ENCODE measurements around the gene SMIM29.

- RRBS, result no CpG with 5 or more reads among the region's 9 CpGs
Measured at GRCh38 chr6:33905047-33905600, 101.3 kb upstream of the MLN start.

DNA sequence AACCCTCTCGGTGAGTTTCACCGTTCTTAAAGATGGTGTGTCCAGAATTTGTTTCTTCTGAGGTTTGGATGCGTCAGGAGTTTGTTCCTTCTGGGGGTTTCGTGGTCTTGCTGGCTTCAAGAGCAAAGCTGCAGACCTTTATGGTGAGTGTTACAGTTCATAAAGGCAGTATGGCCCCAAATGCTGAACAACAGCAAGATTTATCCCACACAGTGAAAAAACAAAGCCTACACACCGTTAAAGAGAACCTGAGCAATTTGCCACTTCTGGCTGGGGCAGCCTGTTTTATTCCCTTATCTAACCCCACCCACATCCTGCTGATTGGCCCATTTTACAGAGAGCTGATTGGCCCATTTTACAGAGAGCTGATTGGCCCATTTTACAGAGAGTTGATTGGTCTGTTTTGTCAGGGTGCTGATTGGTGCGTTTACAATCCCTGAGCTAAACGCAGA lies 129.4 kb downstream of the GRM4 start:
- RRBS, result no CpG with 5 or more reads among the region's 7 CpGs

- RRBS, result no CpG with 5 or more reads among the region's 18 CpGs
Measured at GRCh38 chr6:34223117-34223791, 13.4 kb upstream of the HMGA1 start.

DNA sequence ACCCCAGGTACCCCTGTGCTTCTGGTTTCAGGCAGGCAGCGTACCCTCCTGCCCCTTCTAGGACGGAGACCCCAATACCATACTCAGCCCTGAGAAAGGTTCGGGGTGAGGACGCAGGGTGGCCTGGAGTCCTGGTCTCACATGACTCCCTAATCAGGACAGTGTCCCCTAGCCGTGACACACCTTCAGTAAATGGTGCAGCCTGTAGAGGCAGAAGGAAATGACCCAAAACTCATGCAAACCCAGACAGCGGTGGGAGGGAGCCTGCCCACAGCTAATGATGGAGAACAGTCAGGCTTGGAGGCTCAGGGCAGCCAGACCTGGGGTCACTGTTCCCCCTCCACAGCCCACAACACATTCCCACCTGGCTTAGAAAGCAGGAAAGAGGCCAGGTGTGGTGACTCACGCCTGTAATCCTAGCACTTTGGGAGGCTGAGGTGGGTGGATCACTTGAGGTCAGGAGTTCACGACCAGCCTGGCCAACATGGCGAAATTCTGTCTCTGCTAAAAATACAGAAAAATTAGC lies 8.9 kb upstream of the HMGA1 start:
- RRBS, result no CpG with 5 or more reads among the region's 9 CpGs

DNA sequence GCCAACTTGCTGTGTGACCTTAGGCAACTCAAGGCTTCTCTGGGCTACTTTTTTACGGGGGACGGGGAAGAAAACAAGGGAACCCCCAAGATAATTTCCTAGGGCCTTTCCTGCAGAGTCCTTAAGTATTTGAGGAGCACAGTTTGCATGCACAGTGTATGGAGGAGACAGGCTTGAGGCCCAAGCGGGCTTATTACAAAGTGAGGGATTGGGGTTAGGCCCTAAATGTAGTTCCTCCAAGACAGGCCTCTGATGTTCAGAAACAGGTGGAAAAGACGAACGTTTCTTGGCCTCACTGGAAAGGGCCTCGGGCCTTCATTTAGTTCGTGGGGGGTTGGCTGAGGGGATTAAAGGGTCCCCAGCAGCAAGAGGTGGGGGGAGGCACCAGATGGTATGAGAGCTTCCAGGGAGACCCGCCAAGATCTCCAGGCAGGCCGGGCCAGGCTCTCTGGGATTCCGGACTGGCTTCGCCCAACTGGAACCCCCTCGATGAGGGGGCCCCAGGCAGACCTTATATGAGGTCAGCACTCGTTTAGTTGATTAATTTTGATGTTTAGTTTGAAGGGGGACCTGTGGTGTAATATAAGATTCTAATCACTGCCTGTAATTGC lies 1.9 kb downstream of the HMGA1 start:
- RRBS, result no CpG with 5 or more reads among the region's 13 CpGs

DNA sequence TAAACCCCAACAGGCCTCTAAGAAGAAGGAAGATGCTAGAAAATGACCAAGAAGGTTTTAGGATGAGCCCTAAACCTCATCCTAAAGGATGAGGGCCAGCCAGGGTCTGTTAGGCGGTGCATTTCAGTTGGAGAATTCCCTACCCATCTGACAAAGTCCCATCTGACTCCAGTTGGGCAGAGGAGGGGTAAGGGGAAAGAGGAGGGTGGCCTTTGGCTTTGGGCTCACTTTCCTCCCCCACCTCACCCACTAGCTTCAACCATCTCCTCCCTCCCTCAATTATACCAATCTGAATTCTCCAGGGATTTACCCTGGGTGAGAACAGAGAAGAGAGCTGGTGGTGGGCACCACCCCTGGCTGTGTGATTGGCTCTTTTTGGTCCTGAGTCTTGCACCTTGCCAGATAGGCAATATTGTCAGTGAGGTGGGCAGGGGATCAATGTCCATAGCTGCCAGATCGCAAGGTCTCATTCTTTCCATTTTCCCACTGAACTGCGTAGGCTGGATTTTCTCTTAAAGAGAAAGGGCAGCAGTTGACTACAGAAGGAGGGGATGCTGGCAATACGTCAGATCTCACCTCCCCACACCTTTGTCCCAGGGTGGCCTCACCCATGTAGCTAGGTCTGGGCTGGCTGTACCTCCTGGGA lies 3.3 kb downstream of the HMGA1 start:
- RRBS, result no CpG with 5 or more reads among the region's 4 CpGs

- RRBS, result no CpG with 5 or more reads among the region's 13 CpGs
Measured at GRCh38 chr6:34245417-34246258, 3.2 kb downstream of the SMIM29 start.

GRCh38 chr6:34248689-34249863 lies at the start of gene SMIM29:
SMIM29 (minus strand) TSS chr6:34249006.
- RRBS, result under 1% methylated on average over 34 of the region's 94 CpGs

- RRBS, result no CpG with 5 or more reads among the region's 7 CpGs
Measured at GRCh38 chr6:34288325-34289197, 39.8 kb upstream of the SMIM29 start.

GRCh38 chr6:34306148-34306953 lies 57.5 kb upstream of the SMIM29 start:
- RRBS, result no CpG with 5 or more reads among the region's 7 CpGs

GRCh38 chr6:34324689-34325286 lies 67.7 kb downstream of the NUDT3 start:
- RRBS, result no CpG with 5 or more reads among the region's 7 CpGs

DNA sequence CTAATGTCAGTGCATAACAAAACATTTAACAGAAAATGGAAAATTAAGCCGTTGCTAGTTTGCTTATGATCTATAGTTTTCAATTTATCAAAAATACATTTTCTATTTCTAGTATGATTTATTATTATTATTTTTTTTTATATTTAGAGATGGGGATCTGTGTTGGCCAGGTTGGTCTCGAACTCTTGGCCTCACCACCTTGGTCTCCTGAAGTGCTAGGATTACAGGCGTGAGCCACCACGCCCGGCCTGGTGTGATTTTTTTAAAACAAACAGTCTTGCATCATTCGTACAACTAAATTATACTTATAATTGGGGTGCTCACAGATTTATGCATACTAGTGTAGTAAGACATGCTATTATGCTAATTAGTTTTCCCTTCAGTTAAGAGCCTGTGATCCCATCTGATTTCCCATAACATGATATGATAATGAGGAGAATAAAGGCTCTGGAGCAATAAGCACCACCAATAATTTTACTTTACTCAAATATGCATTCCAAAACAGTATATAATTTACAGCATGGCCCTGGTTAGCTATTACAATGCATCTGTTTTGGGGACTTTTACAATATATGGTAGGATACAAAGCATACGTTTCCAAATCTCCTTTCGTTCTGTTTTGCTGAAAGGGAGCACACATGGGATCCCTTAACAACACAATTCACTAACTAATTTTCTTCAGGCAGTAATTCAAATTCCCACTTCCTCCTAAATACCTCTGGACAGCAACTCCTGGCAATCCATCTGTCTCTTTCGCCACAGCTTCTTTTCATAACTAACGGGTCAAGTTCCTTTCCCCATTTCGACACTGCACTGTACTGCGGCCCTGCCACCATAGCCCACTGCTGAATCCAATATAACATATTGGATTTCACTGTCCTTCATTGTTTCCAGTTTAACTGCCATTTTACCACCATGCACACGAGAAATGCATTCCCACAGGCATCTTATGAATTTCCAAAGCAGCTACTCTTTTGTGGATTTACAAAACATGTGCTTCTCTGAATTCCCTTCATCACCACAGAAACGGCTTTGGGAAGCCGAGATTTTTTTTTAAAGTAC lies 1.7 kb downstream of the NUDT3 start:
- RRBS, result no CpG with 5 or more reads among the region's 15 CpGs

DNA sequence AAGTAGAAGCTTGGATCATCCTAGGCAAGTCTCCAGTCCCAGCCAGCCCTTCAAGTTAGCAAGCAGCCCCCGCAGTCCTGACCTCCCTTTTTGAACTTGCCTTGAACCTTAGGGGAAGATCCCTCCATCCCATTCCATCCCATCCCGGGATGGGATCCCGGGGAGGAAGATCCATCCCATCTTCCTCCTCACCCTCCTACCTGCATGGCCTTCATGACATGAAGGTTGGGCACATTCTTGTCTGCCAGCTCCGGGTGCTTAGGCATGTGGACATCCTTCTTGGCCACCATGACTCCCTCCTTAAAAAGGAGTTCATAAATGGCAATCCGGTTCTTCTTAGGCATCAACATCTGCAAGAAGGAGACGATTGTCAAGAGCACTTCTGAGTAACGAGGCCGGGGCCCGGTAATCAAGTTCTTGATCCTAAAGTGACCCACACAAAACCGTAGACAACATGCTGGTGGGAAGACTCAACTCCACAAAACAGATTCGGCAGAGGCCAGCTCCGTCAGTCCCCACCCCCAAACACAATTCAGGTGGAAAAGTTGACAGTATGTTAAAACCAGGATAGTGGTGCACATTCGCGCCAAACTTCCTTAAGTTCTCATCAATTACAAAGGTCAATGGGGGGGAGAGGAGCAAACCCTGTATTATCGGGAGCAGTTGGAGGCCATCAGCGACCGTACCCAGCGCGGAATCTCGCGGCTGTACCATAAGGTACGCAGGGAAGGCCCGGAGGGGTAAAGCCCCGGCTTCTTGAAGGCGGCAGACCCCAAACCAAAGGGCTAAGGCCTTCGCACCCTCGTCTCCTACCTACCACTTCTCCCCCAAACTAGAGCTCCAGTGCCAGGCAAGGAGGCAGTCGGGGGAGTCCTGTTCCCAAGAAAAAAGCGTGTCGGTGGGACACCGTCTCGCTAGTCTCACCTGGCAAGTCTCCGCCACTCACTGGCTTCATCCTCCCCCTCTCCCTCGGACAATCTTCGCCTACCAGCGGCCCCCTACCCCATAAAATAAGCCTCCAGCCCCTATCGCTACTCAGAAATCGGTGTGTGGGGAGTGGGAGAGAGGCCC lies 662 bp downstream of the RPS10 start:
- RRBS, result 0% methylated on average over 3 of the region's 38 CpGs

- RRBS, result no CpG with 5 or more reads among the region's 7 CpGs
Measured at GRCh38 chr6:34484781-34485231, 18.9 kb downstream of the PACSIN1 start.

GRCh38 chr6:34588646-34589761 lies 32.9 kb upstream of the SPDEF start:
- RRBS, result no CpG with 5 or more reads among the region's 4 CpGs

DNA sequence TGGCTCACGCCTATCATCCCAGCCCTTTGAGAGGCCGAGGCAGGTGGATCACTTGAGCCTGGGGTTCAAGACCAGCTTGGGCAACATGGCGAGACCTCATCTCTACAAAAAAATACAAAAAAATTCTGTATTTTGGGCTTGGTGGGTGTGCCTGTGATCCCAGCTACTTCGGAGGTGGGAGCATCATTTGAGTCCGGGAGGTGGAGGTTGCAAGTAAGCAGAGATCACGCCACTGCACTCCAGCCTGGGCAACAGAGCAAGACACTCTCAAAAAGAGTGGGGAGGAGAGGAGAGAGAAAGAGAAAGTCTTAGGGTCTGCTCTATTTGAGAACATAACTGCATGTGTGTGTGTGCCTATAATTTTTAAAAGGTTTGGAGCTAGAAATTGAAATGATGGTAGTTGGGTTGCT lies 14.8 kb upstream of the BLTP3A start:
- RRBS, result no CpG with 5 or more reads among the region's 6 CpGs

DNA sequence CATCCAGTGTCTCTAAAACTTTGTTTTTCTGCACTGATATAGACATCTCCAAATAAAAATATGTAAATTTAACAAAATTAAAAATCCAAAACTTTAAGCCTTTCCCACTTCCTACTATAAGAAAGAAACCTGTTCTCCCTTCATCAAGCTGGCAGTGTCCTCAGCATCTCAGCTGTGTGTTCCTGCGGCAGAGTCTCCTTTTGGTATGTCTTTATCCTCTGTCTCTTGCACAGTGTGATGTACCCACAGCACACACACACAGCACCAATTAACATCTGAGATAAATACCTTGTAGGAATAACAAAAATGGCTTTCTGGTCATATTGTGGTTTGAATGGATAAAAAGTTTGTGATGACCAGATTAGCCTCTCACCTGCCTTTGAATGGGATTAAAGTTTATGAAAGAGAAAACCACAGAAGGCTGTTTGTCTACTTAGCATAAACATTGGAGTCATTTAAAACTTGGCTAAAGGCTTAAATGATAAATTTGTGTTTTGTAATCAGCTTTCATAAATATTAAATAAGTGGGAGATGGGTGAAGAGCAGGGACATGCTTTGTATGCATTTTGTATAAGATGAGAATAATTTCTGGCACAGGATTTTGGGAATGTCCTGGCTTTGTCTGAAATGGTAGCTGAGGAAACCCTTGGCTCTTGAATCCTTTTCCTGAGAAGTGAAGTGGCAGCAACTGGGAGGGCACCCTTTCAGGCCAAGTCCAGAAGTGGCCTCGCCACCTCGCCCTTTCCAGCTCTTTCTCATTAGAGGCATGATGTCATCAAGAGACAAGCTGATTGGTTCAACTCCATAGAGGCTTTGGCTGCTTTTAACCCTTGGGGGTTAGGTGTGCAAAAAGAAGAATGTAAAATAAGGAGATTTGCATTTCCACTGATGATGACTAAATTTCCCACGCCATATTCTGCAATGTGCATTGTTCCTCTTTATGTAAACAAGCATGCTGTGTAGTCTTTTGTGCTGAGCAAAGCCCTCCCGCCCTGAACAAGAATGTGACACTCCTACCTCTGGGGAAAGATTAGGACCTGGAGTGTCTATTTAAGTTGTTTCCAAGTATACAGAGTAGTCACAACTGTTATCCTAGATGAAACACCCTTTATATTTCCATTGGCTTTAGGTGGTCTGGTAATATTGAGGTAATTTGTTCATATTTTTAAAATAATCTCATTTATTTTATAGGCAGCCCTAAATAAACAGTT lies 116.7 kb downstream of the TCP11 start:
- RRBS, result no CpG with 5 or more reads among the region's 5 CpGs

DNA sequence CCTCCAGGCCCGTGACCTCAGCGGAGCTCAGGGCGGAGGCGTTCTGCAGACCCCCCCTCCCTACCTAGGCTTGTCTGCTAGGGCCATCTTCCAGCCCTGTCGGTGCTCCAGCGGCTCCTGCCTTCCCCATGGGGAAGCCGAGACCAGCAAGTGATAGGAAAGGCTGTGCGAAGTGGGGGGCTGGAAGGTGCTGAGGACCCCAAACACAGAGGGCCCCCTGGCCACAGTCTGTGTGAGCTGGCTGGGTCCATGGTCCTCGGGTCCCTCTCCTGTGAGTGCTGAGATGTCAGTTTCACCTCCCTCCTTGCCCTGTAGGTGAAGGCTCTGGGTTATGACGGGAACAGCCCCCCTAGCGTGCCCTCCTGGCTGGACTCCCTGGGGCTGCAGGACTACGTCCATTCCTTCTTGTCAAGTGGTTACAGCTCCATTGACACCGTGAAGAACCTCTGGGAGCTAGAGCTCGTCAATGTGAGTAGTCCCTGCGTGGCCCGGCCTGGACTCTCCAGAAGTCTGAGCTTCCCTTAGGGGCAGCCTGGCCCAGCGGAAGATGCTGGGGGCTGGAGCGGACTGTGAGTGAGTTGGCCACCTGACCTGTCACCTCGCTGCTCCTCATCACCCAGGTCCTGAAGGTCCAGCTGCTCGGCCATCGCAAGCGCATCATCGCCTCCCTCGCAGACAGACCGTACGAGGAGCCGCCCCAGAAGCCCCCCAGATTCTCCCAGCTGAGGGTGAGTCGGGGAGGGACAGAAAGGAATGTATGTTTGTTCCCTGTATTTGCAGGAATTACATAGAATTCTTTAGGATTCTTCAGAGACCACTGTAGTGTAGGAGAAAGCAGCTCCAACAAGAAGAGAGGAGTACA lies 61.7 kb downstream of the TCP11 start:
- RRBS, result no CpG with 5 or more reads among the region's 28 CpGs

GRCh38 chr6:35161968-35162594 lies 20.9 kb upstream of the TCP11 start:
- RRBS, result no CpG with 5 or more reads among the region's 5 CpGs

DNA sequence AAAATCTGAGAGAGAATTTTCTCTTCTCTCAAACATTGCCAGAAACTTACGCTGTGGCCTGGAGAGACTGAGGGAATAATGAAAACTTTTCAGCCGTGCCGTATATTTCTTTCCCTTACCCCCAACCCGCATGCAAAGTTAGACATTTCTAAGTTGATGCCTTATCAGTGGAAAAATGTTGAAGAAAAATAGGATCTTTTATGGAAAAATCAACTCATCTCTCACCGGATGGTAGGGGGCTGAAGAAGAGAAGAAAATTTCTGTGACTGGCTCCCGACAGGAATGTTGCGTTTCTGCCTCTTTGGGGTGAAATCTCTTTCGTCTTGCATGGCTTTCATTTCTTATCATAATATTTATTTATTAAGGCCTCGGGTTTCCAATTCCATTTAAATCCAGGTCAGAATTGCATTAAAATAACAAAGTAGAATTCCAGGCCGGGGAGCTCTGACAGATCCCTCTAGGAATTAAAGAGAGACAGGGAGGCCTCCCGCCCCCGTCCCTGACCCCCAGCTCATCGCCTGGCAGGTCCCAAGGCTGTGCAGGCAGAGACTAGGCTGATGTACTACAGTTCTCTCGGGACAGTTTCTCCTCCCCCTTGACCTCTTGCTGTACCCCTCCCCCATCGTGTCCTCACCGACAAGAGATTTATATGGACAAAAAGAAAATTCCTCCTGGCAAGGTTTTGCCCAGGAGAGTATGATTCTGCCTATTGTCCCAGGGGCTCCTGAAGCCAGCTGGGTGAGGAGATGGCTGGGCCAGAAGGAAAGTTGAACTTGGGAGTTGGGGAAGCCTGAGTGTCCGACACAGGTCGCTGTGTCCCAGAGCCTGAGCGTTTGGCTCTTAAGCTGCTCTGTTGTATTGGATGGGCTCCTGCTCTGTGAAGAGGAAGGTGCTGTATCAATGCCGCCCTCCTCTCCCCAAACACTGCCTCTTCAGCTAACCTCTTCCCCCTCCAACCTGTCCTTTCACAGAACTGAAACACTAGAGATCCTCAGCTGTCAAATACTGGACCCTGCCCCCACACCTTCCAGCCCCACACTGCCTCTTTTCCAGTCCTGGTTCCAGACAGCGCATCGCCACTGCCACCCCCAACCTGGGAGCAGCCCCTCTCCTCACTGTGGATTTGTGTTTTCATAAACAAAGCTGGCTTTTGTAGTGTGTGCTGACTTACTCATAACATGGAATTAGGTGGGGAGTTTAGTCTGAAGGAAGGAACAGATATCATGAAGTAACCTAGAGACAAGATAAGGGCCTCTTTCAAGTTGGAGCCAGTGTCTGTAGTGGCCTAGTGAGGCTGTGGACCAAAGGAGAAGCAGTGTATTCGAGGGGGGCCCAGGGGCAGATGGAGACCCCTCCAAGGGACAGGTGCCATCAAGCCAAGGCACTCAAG lies 1.6 kb downstream of the SCUBE3 start:
- RRBS, result no CpG with 5 or more reads among the region's 23 CpGs

Data from GM12892 (cell line).